Neural progenitor cell (in vitro differentiated cells): Measurements from ENCODE around the gene ISOC1.

- RAMPAGE, long total RNA = no peak
Measured at GRCh38 chr5:124599743-124600286, 146.6 kb downstream of the ZNF608 start.

- RAMPAGE, long total RNA = no peak
Measured at GRCh38 chr5:124724858-124725421, 21.5 kb downstream of the ZNF608 start.

DNA sequence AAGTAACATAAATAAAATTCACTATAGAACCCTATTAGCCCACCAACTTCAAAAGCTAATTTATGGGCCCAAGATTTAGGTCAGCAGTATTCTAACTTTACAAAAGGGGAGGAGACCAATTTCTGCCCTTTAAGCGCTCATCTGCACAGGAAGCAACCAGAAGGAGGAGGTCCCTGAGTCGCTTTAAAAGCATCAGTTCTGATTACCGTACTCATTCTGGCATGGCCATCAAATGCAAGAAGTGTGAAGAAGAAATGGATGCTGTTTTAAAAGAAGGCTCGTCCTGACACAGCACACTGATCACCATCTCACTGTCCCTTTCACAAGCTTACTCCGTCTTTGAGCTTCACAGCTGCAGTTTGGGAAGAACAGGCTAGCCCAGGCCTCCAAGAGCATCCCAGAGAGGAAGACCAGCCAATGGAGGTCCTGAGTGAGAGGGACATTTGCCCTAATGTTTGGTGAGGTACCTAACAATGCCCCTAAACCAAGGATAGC is 17.5 kb downstream of the ZNF608 start:
- RAMPAGE, long total RNA = no peak

- RAMPAGE, long total RNA = no peak
Measured at GRCh38 chr5:124738587-124739975, 7.4 kb downstream of the ZNF608 start.

- RAMPAGE, long total RNA = no peak
Measured at GRCh38 chr5:124748946-124749079, 2.4 kb upstream of the ZNF608 start.

GRCh38 chr5:124902005-124902704 is 155.7 kb upstream of the ZNF608 start:
- RAMPAGE, long total RNA = no peak

DNA sequence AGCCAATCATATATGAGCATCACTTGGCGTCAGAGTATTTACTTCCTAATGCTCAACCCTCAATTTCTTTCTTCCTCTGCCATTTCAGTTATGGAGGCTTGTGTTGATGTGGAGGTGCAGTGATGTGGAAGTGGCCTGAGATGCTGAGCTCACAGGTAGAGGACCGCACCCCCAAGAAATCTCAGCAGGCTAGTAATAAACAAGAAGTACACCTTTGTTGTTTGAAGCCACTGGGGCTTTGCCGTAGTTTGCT is 206.3 kb upstream of the ZNF608 start:
- RAMPAGE, long total RNA = no peak

DNA sequence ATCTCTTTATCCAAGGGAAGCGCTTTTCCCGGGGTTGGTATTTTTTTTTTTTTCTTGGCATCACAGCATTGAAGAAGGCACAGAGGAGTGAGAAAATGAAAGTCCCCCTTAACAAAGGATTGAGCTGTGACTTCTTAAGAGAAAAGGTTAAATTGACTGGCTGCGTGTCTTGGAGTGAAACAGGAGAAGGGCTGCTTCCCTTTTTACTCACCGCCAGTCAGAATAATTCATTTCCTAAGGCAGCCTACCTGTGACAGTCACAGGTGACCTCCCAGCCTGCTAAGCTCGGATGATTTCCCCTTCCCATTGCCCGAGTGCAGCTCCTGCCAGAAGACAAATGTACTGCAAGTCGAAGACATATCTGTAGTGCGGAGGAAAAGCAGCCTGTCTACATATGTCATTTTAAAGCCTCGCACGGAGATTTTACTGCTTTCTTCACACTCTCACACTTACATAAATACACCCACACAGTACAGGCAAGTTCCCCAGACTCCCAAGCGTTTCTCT is 665.5 kb upstream of the ZNF608 start:
- RAMPAGE, long total RNA = no peak

- RAMPAGE, long total RNA = no peak
Measured at GRCh38 chr5:126370803-126371801, 52.1 kb upstream of the GRAMD2B start.

GRCh38 chr5:126373227-126374373 is 49.6 kb upstream of the GRAMD2B start:
- RAMPAGE, long total RNA = no peak

GRCh38 chr5:126525451-126526069 is 69.5 kb downstream of the ALDH7A1 start:
- RAMPAGE, long total RNA = no peak

DNA sequence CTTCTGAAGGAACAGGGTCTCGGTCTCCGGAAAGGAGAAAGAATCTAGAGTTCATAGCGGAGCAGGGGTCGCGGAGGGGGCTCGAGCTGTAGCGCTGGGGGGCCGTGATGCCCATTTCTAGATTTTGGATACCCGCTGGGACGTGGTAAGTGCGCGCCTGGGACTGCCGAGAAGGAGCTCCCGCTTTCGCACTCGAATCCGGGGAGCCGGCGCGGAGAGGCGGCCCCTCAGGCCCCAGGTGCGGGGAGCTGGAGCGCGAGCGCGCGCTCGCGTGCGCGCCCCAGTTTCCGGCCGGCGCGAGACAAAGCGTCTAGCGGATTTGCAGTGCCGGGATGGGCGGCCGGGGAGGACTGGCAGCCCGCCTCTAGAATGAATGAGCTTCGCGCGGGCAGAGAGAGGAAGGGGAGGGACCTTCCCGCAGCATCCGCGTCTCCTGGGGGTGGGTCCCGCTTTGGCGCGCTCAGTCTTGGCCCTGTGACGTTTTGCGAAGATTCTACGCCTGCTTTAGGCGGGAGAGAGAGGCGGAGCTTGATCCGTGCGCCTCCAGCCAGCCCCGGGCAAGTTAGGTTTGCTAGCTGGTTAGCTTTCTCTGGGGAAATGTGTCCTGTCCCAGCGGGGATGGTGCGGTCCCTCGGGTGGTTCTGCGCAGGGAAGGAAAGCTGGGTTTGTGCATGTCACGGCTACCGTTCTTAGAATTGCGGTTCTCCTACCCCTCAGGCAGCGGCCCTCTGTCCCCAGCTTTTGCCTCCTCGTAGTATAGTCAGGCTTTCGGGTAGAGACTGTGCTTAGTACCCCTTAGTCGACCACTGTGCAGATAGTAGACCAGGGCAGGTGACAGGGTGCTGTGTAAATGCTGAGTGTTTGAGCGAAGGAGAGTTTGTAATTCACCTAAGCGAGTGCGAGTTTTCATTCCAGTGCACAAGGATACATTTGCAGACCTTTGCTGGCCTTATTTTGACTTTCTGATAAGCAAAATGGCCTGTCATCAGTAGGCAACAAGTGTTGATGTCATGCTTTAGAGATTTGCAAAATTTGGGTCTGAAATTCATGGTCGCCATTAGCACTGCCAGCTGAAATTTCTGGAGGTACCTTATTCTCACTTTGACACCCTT is 1.4 kb downstream of the LMNB1 start:
- RAMPAGE, long total RNA = no peak

DNA sequence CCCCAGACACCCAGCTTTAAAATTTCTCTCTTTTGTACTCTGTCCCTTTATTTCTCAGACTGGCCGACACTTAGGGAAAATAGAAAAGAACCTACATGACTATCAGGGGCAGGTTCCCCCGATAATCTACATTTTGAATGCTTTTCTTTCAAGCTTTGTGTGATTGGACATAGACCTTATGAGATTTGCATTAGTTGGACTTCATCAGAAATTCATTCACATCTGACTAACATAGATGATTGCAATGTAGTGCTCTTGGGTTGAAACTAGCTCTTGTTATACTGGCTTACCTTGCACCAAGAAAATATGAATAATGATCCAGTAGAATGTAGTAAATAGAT is 119.0 kb downstream of the MARCHF3 start:
- RAMPAGE, long total RNA = no peak

GRCh38 chr5:126961665-126962351 is 68.5 kb downstream of the MARCHF3 start:
- RAMPAGE, long total RNA = no peak

DNA sequence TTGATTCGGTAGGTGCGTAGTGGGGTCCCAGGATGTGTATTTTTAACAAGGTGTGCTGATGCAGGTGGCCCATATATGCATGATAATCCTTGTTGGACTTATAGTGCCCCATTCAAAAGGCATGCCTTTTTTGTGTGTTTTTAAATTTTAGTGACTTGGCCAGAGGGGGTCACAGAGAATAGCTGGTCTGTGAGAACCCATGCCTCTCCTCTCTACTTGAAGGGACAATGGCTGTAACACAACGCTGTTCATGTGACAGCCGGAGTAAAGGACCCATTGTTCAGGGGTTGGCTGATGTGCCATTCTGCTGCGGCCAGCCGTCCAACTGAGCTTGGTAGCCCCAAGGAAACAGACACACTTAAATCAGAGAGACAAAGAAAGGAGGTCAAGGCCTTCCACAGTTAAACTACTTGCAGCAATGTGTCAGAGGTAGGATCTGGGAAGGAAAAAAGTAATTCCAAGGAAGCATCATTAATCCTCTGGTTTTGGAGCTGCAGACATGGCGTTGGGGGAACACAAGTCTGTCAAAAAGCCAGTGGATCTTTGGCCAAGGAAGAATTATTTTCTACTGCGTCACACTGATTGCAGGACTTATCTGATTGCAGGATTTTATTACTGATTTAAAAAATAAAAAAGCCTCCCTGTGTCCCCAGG is 8.1 kb downstream of the MEGF10 start:
- RAMPAGE, long total RNA = no peak

- RAMPAGE, long total RNA = no peak
Measured at GRCh38 chr5:127706672-127707966, 3.9 kb downstream of the CCDC192 start.

- RAMPAGE, long total RNA = no peak
Measured at GRCh38 chr5:127961720-127962130, 121.8 kb upstream of the SLC12A2 start.

- RAMPAGE, long total RNA = no peak
Measured at GRCh38 chr5:128121579-128122046, 38.0 kb downstream of the SLC12A2 start.

- RAMPAGE, long total RNA = no peak
Measured at GRCh38 chr5:129094638-129095724, at the start of gene ISOC1. TSS of gene ISOC1 (plus strand) at chr5:129094749.

GRCh38 chr5:131164084-131165139 is 644 bp downstream of the HINT1 start:
- RAMPAGE, long total RNA = no peak